Psoas muscle (tissue), 2 donors: Measurements from ENCODE around the genes PDLIM5, EIF4E and ADH4.

DNA sequence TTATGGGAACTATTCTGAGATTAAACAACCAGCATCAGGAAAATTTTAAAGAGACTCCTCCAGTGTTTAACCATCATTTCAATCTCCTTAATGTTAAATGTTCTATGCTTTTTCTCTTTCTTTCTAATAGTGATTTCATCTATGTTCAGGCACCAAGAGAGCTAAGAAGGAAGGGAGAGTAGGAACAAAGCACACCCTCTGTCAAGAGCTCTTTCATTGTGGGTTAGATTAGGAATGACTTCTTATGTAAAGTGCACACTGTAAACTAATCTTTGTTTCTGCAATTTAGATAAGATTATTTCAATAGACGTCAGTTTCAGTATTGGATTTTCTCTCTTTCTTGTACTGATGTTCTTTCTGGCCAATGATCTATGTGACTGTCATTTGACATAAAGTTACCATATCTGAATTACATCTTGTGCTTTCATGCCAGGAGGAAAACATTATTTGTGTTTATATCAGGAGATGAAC is 48.1 kb downstream of the ATOH1 start:
- PRO-cap, 2 experiments: no peak in any of the 2 experiments

DNA sequence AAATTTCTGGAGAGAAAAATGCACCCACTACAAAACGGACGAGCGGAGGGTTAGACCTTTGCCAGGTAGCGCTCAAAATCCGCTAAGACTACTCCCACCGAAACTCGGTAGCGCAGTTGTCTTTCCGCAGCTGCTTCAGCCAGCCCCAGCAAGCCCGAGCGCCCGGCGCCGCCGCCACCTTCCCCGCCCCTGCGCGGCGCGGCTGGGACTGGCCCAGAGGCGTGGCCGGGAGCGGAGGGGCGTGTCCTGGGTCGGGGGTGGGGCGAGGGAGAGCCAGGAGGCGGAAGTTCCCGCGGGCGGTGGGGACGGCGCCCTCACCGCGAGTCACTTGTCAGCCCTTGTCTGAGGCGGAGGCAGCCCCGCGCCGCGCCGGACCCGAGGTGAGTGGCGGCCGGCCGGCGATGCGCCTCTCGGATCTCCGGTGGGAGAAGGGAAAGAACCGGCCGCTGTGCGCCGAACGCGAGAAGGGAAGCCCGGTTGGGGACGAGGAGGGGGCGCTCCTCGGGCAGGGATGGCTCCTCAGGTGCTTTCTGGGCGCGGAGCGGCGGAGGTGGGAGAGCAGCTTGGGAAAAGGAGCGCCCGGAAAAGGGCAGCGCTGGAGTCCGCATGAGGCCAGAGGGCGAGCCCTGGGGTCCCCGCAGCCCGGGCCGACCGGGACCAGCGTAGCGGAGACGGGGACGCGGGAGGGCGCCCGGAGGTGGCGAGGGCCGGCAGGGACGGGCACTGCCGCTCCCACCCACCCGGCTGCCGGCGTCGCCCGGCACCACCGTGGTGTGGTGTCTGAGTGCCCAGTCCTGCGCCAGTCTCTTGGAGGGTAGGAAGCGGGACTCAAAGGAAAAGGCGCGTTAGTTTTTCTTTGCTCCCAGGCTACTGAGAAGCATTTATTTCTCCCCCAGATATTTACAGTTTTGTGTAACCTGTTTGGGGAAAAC is at the start of gene PDLIM5:
Gene PDLIM5 (plus strand): TSS at position 327 of the 932 bp plus-strand sequence.
- PRO-cap, 2 experiments: peak in 2 of 2 experiments; most common plus-strand start position 327 of the sequence (in 2); most common minus-strand start position 90 of the sequence (in 1)

GRCh38 chr4:94459626-94459995 is 7.9 kb downstream of the PDLIM5 start:
- PRO-cap, 2 experiments: no peak in any of the 2 experiments

GRCh38 chr4:94564143-94564838 is 112.5 kb downstream of the PDLIM5 start:
- PRO-cap, 2 experiments: no peak in any of the 2 experiments

DNA sequence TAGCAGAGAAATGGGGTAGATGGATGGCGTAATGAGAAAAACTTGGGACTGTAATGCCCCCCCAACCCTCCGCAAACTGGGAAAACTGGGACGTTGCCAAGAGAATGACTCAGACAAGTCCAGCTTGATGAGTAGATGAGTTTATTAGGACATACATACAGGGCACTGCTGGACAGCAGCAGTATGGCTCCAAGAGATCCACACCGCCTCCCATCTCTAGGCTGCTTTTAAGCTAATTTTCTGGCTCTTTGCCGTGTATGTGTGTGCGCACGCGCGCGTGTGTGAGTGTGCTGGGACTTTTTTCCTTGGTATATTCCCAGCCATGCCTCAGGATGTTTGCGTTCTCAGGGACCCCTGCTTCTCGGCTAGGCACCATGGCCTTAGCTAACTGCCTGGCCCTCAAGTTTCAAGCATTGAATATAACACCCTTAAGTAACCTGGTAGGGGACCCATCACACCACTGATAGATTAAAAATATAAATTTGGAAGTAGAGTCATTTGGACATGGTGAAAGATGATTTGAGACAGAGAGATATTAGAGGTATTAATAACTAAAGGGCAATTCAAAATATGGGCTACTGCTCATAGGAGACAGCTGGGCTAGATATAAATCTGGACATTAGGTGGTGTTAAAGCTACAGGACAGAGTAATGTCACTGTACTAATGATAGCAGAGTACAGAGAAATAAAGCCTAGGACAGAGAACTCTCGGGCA is 151.8 kb downstream of the PDLIM5 start:
- PRO-cap, 2 experiments: no peak in any of the 2 experiments

GRCh38 chr4:94666187-94666695 is 91.5 kb upstream of the BMPR1B start:
- PRO-cap, 2 experiments: no peak in any of the 2 experiments

DNA sequence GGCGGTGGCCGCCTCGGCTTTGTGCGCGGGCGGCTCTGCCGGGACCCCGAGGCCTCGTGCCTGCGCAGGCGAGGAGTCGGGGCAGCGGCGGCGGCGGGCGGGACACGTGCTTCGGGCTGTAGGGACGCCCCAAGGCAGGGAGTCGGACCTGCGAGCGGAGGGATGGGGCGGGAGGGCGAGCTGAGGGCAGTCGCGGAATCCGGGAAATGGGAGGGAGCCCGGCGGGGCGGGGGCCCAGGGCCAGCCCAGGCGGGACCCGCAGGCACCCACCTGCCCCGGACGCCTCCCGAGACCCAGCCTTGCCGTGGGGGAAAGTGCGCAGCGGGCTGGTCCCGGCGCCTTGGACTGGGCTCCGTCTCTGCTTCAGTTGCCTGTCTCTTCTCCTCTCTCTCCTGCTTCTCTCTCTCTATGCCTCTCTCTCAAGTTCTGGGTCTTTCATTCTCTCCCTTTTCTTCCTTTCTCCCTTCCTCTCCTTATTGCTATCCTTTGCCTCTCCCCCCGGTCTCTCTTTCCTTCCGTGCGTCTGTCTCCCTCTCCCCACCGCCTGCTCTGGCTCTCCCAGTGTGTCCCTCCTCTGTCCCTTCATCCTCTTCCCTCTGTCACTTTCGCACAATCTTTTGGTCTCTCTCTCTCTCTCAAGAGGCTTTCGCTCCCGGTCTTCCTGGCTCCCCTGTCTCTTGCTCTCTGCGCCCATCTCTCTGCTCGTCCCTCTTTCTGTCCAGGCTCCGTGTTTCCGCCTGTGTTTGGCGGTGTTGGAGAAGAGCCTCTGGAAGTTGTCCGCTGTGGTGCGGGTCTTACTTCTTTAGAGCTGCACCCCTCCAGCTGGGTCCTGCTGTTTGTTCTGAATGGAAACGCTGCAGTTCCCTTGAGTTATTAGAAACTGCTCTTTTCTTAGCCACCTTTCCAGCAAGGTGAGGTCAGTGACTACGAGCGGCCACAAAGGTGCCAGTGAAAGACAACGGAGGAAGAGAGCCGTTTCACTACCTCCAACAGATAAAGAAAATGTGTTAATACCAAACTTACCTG is 862 bp downstream of the BMPR1B start:
- PRO-cap, 2 experiments: no peak in any of the 2 experiments

DNA sequence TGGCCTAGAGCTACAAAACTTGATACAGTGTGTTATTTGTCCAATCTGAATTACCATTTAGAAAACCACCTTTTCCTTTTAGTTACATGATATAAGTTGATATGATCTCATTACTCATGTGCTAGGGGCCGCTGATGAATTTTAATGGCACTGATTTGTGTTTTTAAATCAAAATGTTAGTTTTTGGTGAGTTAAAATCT is 2.1 kb downstream of the BMPR1B start:
- PRO-cap, 2 experiments: no peak in any of the 2 experiments

GRCh38 chr4:95539190-95539676 is 9.5 kb downstream of the UNC5C start:
- PRO-cap, 2 experiments: no peak in any of the 2 experiments

GRCh38 chr4:95572386-95573039 is 23.7 kb upstream of the UNC5C start:
- PRO-cap, 2 experiments: no peak in any of the 2 experiments

- PRO-cap, 2 experiments: no peak in any of the 2 experiments
Measured at GRCh38 chr4:98232174-98232794, 28.9 kb upstream of the RAP1GDS1 start.

- PRO-cap, 2 experiments: no peak in any of the 2 experiments
Measured at GRCh38 chr4:98565796-98566241, 92.6 kb downstream of the TSPAN5 start.

- PRO-cap, 2 experiments: no peak in any of the 2 experiments
Measured at GRCh38 chr4:98661586-98662085, 3.2 kb upstream of the TSPAN5 start.

DNA sequence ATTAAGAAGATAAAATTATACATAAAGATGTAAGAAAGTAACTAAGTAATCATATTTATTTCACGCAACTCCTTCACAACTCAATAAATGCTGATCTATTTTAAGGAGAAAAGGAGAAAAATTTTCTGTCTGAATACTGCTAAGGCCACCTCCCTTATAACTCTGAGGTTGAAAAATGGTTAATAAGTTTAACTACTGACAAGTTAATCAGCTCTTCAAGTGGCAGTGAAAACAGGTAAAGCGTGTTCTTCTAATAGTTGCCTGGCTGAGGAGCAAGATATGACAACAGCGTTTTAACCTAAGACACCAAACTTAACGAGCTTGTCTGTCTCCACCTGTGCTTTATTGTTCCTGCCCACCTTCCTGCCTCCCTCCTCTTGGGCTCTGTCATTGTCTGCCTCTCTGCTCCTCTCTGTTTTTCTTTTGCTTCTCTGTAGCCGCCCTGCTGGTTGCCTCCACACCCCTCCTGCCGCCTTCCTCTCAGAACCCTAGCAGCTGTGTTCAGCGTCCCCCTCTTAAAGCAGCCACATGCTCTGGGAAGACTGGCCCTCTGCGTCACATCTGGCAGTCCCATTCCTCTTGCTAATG is 4.2 kb upstream of the TSPAN5 start:
- PRO-cap, 2 experiments: no peak in any of the 2 experiments

DNA sequence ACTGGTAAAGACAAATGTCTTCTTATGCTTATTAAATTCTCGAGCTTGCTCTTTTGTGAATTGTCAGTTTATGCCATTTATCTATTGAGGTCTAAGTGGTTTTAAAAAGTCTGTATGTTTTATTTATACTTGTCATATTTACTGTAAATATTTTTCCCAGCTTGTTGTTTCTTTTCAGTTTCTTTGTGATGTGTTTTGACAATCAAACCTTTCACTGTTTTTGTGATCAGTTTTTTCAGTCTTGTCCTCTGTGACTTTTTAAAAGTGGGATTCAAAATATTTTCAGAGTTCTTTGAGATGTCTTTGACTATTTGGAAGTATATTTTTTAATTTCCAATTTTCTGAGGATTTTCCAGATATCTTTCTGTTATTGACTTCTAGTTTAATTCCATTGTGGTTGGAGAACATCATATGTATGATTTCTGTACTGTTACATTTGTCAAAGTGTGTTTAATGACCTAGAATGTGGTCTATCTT is 117.7 kb downstream of the EIF4E start:
- PRO-cap, 2 experiments: no peak in any of the 2 experiments

- PRO-cap, 2 experiments: peak in 2 of 2 experiments; most common plus-strand start chr4:98929354 (in 1); most common minus-strand start chr4:98929125 (in 2)
Measured at GRCh38 chr4:98928973-98929840, at the start of gene EIF4E. TSS of gene EIF4E (minus strand) at chr4:98929133.

- PRO-cap, 2 experiments: no peak in any of the 2 experiments
Measured at GRCh38 chr4:99139533-99140141, 4.5 kb downstream of the ADH4 start.

GRCh38 chr4:99143836-99144491 is at the start of gene ADH4:
TSS of gene ADH4 (minus strand) at chr4:99144297.
- PRO-cap, 2 experiments: no peak in any of the 2 experiments

GRCh38 chr4:99318705-99318994 is 2.6 kb downstream of the ADH1B start:
- PRO-cap, 2 experiments: no peak in any of the 2 experiments

DNA sequence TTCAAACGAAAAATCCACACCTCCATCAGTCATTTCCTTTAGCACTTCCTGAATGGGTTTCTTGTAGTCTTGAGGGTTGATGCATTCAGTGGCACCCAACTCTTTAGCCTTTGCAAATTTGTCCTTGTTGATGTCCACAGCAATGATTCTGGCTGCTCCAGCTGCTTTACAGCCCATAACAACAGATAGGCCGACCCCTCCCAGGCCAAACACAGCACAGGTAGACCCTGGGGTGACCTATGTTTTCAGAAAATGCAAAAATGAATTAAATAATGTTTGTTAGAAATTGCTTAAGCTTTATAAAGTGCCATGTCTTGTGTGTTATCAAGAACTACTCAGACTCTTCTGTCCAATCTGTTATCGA is 9.7 kb downstream of the ADH1C start:
- PRO-cap, 2 experiments: no peak in any of the 2 experiments